OVCAR3 (cell line): ENCODE measurements around a stretch of chr14.

DNA sequence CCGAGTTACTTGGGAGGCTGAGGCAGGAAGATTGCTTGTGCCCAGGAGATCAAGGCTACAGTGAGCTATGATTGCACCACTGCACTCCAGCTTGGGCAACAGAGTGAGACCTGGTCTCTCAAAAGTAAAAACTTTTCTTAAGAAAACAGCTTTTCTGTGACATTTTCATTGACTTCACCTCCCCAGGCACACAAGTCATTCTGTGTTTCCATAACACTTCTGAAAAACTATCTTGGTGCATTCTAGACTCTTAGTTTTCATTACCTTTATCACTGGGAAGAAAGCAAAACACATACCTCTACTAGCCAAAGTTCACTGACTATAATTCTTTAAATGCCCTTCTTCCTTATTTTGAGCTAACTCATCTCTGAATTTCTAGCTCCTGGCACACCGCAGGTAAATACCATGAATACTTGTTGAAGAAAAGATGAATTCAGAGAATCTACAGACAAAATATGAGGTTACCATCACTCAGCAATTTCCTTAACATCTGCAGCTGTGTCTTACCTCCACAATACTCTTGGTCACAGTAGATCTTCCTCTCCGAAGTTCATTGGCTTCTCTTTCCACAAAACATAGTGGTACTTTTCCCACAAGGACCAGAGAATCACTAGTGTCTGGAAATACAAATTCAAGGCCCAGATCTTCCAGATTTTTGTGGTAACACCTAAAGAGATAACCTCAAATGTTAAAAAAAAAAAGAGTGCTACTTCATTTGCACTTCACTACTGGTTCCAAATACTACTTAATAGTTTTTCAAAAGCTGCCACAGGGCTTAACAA, 21.0 kb downstream of the MLH3 start:
- RRBS = no CpG with 5 or more reads among the region's 3 CpGs

DNA sequence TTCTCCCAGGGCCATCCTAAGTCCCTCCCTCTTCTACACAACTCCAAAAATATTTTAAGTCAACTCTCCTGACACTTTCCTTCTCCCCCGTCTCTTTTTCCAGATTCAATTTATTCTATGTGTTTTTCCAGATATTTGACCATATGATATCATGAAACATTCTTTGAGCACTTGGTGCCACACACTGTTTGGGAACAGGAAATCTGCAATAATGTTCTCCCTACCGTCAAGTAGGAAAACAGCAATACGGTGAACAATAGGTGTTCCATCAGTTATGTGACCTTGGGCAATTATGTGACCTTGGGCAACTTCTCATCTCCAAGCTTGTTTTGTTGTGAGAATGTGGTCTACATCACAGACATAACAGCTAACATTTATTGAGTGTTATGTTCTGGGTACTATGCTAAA, 981 bp upstream of the NEK9 start:
- RRBS = no CpG with 5 or more reads among the region's 3 CpGs

DNA sequence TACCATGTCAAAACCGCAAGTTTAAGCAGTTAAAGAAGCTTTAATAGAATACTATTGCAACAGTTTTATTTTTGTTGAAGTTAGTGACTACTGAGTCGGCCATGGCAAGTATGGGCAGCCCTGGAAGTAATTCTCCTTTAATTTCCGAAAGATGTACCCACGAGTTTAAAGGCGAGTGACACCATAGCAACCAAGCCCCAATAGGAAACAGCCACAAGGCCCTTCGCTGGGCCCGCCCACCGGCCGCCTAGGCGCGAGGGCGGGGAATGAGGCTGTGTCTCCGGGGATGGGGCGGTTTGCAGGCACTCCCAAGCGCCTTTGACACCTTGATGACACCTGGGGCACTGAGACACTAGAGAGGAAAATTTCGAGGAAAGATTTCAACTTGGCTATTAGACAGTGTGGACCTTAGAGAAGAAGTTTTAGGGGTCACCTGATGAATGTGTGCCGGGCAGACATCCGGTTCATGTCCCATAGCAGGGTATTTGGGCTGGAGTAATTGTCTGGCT, 385 bp upstream of the TMED10 start:
- RRBS = 3% methylated on average over 6 of the region's 18 CpGs

- RRBS = no CpG with 5 or more reads among the region's 4 CpGs
Measured at GRCh38 chr14:75200368-75200875, 24.0 kb upstream of the TMED10 start.

DNA sequence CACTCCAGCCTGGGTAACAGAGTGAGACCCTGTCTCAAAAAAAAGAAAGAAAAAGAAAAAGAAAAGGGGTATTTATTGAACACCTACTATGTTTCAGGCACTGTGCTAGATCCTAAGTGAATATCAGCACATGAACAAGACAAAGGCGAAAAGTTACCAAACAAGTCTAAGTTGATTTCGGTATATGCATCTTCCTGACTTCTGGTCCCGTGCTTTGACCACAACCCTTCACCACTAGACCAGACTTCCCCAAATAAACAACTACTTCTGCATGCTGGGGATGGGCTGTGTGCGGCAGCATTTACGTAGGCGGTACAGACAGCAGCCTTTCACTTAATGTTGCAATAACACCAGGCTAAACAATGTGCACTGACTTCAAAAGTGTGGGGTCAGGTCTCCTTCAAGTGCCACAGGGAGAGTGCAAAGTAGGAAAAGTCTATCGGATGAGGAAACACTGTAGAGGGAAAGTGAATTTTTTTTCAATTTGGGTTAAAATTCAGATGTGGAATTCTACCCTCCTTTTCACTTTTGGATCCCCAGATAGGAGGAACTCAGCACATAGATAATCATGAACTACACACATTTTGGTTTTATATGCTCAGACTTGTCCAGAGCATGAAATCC, 3.8 kb upstream of the FOS start:
- RRBS = no CpG with 5 or more reads among the region's 7 CpGs

- RRBS = no CpG with 5 or more reads among the region's 2 CpGs
Measured at GRCh38 chr14:75280235-75280372, 1.5 kb downstream of the FOS start.

- RRBS = no CpG with 5 or more reads among the region's 18 CpGs
Measured at GRCh38 chr14:75280760-75281736, 2.4 kb downstream of the FOS start.

GRCh38 chr14:75292350-75292687, 13.7 kb downstream of the FOS start:
- RRBS = no CpG with 5 or more reads among the region's 5 CpGs

DNA sequence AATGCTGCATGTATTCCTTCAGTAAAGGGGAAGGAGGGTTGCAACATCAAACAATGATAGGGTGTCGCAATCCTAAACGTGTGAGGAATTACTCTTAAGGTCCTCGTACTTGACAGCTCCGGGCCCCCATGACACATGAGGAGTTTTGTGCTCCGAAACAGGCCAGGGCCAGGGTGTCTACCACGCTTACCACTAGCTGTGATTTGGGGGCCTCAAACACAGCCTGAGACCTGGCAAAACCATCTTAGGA, 20.4 kb downstream of the FOS start:
- RRBS = no CpG with 5 or more reads among the region's 6 CpGs

- RRBS = no CpG with 5 or more reads among the region's 8 CpGs
Measured at GRCh38 chr14:75301700-75302342, 23.2 kb downstream of the FOS start.

DNA sequence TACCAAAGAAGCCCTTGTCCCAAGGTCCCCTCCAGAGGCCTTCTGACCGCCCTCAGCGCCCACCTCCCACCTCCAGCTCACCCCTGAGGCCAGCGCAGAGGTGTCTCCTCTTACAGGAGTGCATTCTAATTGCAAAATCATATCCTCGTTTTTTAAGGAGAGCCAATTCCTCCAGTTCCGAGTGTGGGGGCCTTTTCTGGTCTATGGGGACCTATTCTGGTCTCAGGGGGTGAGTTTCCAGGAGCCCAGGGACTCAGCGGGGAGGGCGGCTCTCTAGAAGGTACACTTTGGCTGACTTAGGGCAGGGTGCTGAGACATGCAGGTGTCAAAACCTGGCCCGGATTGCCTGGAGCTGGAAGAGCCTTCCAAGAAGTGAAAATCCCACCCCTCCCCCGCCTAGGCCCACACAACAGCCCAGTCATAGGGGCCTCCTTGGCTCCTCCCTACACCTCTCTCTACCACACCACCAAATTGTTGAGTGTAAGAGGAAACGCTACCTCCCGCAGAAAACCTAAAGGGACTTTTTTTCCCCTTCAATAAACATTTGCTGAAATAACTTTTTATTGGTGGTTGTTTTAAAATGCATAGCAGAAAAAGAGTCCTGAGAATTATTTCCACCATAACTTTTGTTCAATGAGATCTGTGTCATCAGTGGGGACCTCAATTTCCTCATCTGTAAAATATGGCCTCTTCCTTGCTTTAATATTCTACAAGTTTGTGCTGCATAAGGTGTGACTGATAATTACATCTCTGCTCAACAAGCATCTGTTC, 8.4 kb upstream of the JDP2 start:
- RRBS = no CpG with 5 or more reads among the region's 11 CpGs

GRCh38 chr14:75427365-75427563, 558 bp upstream of the JDP2 start:
- RRBS = 41% methylated on average over 1 of the region's 10 CpGs

- RRBS = no CpG with 5 or more reads among the region's 13 CpGs
Measured at GRCh38 chr14:75458877-75459668, 31.3 kb downstream of the JDP2 start.

DNA sequence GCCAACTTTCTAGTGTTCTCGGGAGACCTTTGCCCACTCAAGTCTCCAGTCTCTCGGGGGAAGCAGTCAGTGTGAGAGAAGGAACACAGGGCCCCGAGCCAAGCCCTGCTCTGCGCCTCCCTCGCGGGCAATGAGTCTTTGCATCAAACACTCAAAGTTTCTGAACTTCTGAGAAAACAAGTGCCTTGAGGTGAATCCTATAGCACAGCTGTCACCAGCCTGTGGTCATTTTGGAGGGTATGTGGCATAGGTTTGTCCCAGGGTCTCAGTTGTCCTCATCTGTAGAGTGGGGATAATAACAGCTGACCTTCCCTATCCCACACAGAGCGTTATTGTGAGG, 19.7 kb downstream of the BATF start:
- RRBS = no CpG with 5 or more reads among the region's 7 CpGs

DNA sequence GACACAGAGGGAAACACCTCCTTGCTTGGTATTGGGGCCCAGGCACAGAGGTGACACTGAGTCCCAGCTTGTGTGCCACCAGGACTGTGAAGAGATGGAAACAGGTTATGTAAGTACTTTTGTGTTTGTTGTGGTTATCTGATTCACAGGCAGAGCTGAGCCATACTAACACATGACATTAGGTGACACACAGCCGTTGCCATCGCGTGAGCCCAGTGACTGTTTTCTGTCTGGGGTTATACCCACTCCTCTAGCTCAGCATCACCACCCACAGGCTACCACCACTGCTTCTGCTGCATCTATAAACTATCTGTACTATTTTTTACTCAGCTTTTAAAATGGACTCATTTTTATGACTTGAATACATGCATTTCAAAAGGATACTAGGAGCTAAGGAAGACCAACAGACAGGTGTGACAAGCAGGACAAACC, 12.0 kb upstream of the FLVCR2 start:
- RRBS = no CpG with 5 or more reads among the region's 3 CpGs

DNA sequence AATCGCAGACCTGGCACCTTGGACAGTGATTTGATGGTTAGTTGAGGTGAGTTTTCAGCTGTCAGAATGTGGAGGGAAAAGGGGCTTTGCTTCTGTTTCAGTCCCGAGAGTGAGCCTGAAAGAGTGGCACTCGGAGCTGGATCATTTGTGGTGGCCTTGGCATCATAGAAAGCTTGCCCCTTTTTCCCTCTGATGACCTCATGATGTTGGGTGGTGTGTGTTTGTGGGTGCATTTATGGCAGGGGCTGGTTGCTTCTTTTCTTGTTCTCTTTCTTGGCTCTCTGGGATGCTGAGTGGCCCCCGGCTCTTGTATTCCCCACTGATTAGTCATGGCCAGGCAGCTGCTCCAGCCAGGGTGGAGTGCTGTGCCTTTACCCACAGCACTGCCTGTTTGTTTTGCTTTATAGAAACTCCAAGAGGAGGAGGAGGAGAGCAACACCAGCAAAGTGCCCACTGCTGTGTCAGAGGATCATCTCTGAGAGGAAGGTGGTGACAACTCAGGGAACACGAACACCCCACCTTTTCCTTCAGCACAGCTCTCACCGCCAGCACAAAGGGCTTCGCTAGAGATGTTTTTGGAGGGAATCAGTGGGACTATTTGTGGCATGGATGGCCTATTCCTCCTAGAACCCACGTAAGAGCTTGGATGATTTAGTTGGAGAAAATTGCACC, 14.5 kb downstream of the ERG28 start:
- RRBS = no CpG with 5 or more reads among the region's 8 CpGs

DNA sequence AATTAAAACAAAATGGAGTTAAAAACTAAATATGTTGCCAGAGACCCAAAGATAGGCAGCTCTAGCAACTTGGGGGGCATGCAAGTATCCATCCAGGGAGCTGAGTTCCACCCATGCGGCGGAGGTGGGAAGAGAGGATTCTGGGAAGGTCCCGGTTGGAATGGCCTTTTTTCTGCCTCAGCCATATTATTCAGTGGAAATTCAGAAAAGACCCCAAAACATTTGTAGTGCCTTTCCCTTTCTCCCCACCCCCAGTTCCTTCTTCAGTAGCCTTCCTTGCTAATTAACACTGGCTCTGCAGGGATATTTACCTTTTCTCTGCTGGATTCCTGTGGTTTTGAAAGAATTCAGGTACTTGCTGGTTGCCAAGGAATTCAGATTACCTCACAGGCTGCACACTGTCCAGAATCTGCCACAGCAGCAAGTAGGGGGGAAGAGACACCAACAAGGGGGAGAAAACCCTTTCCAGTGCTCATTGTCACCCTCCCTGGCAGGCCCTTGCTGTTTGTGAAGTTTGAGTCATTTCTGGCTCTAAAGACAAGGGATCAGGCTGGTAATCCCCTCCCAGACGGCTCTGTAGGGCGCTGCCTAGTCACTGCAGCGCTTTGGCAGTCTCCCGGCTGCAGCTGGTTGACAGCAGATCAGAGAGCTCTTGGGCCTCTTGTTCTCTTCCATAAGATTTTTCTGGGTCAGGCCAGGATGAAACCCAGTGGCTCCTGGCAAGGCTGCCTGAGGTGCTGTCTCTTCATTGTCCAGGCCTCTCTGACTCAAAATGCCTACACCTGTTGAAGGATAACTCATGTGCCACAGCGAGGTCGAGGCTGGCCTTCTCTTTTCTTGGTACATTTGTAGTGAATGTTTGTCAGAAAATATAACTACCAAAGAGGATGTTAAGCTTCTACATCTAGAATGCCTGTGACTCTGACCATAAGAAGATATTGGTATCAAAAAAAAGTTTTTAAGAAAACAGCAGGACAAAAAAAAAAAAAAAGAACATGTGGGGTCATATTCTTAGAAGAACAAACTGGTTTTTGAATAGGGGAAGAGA, 50.8 kb downstream of the TTLL5 start:
- RRBS = no CpG with 5 or more reads among the region's 9 CpGs

- RRBS = no CpG with 5 or more reads among the region's 4 CpGs
Measured at GRCh38 chr14:75723612-75724354, 62.7 kb downstream of the TTLL5 start.

DNA sequence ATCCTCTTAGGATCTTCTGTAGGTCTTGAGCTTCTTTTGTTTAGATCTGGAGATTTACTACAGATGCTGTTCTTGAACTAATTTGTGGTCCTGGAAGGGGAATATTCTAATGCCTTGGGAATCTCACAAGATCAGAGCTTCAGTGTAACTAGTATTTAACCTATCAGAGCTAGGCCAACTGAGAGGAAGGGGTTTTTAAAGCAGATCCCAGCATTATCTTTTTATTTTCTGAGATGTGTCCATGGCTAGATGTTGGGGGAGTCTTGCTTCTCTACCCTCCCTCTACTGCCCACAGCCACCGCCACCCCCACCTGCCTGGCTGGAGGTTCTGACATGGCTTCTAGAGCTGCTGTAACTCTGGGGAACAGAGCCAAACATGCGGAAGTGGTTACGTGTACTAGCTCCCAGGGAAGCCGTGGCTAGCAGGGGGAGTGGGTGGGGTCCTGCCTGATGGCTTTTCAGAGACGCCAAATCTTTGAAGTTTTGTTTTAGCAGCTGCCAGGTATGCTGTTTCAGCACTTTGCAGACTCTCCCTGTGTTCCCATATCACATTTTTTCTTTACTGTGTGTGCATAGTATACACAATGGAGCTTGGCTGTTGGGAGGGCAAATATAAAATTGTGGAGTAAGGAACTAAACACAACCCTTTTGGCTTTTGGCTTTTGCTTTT, 150.4 kb downstream of the TGFB3 start:
- RRBS = no CpG with 5 or more reads among the region's 5 CpGs

DNA sequence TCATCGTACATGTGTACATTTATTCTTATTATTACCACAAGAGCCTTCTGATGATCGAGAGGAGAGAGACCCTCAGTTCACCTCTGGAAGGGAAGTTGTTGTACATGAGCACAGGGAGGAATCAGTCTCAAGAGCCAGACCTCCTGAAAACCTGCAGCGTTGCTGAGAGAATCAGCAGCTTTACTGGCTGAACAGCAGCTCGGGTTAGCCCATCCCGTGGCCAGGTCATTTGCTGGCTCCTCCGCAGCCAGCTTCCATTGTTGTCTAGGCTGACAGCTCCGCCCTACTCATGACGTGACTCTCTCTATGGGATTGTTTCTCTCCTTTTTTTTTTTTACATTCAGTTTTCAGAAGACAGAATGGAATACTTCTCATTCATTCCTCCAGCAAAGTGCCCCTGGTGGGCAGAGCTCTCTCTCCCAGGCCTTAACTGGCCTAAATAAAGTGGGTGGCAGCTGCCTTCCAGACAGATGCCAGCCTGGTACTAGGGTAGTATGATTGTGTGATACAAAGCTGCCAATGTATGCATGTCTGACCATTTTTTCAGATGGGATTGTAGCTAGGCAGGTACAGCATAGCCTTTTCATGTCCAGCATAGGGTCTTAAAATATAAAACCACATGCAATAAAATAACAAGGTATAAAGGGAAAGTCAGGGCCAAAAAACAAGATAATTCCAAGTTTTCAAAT, 69.8 kb downstream of the TGFB3 start:
- RRBS = no CpG with 5 or more reads among the region's 8 CpGs